LUHMES (cell line): ENCODE results near the gene RAD51.

DNA sequence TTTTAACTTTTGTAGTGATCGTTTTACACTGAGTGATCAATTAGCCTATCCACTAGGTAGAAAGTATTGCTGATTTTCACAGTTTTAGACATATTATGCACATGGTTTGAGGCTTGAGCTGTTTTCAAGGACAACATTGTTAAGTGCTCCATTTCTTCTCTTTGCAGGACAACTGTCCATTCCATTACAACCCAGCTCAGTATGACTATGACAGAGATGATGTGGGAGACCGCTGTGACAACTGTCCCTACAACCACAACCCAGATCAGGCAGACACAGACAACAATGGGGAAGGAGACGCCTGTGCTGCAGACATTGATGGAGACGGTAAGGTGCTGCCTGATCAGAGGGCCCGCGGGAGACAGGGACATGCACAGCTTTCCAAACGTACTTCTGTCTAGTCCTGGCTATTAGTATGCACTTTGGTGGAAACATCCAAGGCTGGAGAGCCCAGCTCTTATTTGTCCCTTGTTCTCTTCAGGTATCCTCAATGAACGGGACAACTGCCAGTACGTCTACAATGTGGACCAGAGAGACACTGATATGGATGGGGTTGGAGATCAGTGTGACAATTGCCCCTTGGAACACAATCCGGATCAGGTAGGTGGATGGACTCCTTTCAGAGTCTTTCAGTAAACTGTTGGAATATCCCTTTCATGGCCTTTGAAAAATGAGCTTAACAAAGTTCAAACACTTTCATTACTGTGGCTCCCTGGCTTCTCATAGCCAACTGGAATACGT, 10.3 kb downstream of the THBS1 start:
- PRO-cap, result no peak

- PRO-cap, result no peak
Observed at GRCh38 chr15:39629352-39629819, 48.5 kb downstream of the THBS1 start.

DNA sequence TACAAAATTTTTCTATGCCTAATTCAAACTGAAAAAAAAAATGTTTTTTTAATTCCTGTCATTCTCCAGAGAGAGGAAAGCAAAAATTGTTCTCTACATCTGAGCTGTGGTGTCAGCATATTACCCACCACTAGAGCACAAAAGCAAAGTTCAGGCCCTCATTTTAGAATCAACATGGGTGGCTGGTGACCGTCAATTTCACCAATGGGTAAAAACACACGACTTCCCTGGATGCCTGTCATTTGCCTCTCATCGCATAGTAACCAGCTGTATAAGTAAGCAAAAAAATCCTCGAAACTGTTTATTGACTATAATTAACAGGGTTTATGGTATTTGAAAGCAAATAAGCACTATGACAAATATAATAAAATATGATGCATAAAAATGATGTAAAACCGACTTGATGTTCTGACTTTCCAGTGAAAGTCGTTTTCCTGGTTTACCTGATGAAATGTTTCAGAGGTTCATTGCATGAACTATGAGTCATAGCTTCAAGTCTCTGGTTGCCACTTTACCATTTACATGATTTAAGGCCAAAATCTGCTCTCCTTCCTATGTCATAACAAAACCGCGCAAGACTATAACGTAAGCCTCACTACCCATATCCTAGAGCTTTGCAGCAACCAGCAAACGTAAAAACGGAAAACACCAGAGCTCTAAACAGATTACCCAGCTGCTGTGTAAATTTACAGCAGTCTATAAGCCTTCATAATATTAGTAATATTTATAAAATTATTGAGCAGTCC, 60.5 kb downstream of the THBS1 start:
- PRO-cap, result no peak

GRCh38 chr15:39887479-39888248, 32.4 kb downstream of the GPR176 start:
- PRO-cap, result no peak

GRCh38 chr15:40385967-40387164, 3.8 kb downstream of the KNSTRN start:
- PRO-cap, result no peak

GRCh38 chr15:40389428-40390516, 7.3 kb downstream of the KNSTRN start:
- PRO-cap, result no peak

DNA sequence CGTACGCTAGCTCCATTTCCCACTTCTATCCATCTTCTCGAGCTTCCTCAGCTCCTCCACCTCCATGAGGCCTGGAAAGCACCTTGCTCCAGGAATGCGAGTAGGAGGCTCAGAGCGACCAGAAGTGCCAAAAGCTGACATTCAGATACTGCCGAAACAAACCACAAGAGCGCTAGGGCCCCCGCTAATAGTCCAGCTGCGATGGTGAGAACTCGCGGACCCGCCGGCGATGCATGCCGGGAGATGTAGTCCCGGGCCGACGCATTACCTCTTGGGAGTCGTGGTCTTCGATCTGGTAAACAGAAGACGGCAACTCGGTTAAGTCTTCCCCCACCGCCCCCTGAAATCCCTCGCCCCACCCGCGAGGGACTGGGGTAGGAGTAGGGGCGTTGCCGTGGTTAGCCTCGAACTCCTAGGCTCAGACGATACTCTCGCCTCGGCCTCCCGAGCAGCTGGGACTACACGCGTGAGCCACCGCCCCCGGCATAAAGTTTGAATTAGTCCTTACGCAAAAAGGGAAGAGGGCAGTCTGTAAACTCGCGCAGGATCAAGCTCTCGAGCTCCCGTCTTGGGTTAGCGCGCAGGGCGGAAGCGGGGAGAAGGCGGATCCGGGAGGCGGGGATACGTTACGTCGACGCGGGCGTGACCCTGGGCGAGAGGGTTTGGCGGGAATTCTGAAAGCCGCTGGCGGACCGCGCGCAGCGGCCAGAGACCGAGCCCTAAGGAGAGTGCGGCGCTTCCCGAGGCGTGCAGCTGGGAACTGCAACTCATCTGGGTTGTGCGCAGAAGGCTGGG, at the start of gene RAD51:
TSS of gene RAD51 (plus strand) at position 671 of the 795 bp plus-strand sequence.
- PRO-cap, result bidirectional peak, plus-strand start at position 263 of the sequence, minus-strand start at position 186 of the sequence; bidirectional peak, plus-strand start at position 677 of the sequence, minus-strand start at position 575 of the sequence

- PRO-cap, result no peak
Observed at GRCh38 chr15:40764604-40765274, 871 bp downstream of the GCHFR start.

DNA sequence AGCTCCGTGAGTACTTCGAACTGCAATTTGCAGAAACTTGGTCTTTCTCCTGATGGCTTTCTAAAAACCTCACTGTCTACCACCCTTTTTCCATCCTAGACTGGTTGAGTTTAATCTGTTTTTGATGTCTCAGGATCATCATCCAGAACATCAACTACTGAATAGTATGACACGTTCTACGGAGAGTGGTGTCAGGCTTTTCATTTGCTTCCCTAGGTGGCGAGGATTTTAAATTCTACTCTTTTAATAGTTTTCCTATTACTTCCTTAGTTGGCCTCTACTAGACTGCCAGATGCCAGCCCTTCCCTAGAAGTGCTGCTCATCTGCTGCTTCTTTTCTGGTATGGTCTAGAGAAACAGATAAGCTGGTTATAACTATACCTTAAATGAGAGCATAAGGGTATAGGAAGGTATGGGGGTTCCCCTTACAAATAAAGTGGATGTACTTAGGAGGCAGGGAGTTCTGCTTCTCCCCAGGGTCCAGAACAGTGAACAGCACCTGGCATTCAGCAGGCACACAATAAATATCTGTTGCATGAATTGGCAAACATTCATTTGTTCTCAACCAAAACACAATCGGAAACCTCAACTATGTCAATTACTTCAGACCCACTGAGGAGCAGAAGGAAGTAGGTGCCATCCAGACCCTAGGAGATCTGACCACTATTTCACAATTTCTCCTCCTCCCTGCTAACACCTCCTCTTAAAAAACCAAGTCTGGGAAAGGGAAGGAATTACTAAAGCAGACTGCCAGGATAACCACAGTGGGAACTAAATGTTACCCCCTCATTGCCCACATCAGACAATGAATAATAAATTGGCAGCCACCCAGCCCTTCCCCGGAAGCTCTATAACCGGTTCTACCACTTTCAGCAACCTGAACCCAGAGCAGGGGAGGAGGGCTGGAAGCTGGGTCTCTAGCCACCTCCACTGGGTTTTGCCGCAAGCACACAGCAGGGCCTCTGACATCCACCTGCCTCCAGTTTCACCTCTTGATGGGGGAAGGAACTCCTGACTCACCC, 17.3 kb downstream of the C15orf62 start:
- PRO-cap, result no peak

DNA sequence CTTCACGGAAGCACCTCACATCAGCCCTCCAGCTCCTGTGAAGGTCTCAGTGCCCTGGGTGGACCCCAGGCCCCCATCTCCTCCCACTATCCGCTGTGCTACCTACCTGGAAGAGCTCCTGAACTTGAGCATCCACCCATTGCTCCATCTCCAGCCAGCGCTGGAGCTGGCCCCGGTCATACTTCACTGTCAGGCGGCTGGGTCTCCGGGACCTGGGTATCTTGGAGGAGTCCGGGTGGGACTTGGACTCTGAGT, 300 bp downstream of the PPP1R14D start:
- PRO-cap, result no peak

DNA sequence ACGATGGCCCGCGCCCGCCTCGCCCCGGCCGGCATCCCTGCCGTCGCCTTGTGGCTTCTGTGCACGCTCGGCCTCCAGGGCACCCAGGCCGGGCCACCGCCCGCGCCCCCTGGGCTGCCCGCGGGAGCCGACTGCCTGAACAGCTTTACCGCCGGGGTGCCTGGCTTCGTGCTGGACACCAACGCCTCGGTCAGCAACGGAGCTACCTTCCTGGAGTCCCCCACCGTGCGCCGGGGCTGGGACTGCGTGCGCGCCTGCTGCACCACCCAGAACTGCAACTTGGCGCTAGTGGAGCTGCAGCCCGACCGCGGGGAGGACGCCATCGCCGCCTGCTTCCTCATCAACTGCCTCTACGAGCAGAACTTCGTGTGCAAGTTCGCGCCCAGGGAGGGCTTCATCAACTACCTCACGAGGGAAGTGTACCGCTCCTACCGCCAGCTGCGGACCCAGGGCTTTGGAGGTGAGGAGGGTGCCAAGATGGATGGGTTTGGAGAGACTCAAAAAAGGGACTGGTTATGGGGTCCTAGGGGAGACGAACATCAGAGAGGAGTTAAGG, 800 bp downstream of the SPINT1 start:
- PRO-cap, result no peak

DNA sequence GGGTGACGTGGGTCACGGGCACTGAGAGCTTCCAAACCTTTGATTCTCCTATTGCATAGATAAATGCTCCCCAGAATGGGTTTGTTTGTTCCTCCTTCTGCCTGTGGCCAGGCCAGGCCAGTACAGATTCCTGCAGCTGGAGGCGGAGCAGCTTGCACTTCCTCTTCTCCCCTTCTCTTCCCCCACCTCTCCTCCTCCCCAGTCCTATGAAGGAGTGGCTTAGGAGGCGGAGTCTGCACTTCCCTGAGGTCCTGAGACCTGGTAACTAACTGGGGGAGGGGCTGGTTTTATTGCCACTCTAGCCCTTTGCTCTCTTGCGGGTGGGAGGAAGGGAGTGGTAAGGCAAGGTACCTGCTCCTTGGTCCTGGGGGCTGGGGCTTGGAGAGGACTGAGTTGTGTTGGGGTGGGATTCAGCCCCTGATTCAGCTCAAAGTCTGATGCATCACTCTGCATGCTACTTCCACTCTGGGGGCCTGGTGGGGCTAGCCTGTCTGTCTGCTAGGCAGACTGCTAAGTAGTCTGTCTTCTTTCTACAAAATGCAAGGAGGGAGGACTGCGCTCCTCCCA, 3.6 kb downstream of the SPINT1 start:
- PRO-cap, result no peak

GRCh38 chr15:40910779-40911444, 16.7 kb downstream of the VPS18 start:
- PRO-cap, result no peak

- PRO-cap, result unidirectional peak, plus-strand start at chr15:40925636; bidirectional peak, plus-strand start at chr15:40925670, minus-strand start at chr15:40925658; bidirectional peak, plus-strand start at chr15:40926271, minus-strand start at chr15:40926078; bidirectional peak, plus-strand start at chr15:40926339, minus-strand start at chr15:40926341
Observed at GRCh38 chr15:40925196-40926638, 3.4 kb upstream of the DLL4 start.

DNA sequence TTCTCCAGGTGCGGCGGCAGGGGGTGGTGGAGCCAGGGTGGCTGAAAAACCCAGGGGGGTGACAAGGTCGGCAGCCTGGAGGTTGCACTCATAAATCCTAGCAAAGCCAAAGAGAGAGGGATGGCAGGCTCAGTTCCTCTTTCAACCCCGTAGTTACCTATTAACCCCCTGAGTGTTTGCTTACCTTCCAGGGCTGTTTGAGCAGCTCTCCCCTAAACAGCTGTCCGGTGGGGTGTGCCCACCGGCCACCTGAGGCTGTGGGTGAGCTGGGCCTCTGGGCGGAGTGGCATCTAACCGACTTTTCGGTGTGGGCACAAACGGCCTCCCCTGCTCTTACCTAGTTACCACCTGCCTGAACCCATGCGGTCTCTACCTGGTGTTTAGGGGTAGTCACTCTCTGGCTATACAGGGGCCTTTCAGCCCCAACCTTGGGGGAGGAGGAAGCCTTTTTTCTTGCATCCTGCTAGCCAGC, 3.5 kb downstream of the DLL4 start:
- PRO-cap, result no peak

DNA sequence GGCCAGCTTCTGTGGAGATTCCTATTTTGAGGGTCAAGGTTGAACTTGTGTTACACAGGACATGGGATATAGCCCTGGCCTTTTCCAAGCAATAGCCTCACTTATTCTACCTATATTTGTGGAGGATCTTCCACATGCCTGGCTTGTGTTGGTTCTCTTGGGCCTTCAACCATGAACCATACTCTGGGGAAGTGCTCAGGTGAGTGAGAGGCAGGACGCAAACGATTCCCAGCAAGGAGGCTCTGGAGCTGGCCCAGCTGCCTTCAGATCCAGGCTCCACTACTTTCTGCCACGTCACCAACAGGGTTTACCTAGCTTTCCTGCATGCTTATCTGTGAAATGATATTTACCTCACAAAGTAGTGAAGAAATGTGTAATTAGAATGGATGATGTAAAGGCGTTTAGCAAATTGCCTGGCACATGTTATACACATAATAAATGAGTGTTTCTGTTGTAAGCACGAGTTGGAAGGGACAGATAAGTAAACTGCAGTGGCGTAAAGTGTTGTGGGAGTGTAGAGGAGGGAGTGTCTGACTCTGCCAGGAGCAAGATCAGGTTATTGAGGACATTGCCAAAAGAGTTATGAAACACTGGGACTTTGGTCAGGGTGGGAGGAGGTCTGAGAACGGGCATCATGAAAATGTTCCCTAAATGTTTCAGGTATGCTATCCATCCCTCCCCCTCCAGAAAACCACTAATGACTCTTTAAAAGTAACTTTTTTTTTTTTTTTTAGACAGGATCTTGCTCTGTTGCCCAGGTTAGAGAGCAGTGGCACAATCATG, 3.5 kb upstream of the CHAC1 start:
- PRO-cap, result no peak

- PRO-cap, result bidirectional peak, plus-strand start at chr15:40953011, minus-strand start at chr15:40953026; bidirectional peak, plus-strand start at chr15:40953479, minus-strand start at chr15:40953252
Observed at GRCh38 chr15:40952242-40953349, 675 bp upstream of the CHAC1 start.

- PRO-cap, result no peak
Observed at GRCh38 chr15:40953645-40954804, 754 bp downstream of the CHAC1 start.

GRCh38 chr15:40979081-40979764, 26.0 kb downstream of the CHAC1 start:
- PRO-cap, result no peak

DNA sequence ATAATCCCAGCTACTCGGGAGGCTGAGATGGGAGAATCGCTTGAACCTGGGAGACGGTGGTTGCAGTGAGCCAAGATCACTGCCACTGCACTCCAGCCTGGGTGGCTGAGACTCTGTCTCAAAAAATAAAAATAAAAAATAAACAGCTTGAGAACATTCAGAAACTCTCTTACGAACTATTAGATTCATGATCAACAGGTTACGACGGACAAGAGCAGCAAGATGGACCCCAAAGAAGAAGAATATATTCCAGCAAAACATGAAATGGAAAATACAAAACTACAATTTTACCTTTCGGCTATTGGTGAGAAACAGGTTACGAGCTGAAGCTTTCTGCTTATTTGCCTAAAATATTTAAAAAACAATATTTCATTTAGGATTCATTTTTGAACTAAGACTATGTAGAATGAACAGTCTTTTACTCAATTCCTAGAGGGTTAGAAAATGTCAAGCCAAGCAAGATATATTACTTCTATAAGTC, 35.3 kb downstream of the INO80 start:
- PRO-cap, result no peak